HEK293 (cell line): ENCODE measurements around the genes TTC1 and FAM200C.

- PRO-cap, result no peak
- RRBS, 2 experiments, result no CpG with 5 or more reads among the region's 18 CpGs
These were observed 88.8 kb downstream of the EBF1 start for GRCh38 chr5:159010604-159011610.

DNA sequence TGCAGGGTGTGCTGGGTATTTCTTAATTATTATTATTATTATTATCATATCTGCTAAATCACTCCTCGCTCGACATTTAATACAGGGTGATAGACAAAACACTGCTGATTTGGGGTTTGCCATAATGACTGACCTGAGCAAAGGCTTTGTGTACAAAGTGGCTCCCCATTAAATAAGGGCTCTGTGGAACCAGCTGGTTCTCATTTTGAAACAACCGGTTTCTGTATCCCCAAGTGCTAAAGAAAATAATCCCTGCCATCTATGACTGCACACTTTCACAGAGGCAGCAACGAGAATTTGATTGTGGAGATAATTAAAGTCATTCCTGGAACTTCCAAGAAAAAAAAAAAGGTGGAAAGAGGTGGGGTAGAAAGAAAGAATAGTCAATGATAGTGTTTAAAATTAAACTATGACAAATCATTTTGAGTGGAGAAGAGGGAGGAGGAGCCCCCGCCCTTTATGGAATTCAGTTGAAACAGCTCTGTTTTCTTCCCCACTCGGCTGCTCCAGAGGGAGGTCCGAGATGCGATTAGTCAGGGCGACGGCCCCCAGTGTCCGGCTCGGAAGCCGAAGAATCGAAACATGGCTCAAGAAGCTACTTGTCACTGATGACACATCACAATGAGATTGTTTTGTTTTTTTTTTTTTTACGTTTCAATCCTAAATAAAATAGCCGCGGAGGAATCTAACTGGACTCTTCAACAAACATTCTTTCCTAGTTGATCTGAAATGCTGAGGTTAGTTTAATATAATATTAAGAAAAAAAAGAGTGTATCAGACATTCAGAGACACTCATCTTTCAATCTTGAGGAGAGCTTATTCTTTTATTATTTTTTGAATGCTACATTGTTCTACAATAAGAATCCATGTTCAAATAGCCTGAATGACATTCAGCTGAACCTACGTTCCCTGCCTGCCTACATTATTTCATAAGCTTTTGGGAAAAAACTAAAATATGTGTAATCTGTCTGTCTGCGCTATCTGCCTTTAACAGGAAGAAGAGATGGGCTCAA lies 38.3 kb downstream of the EBF1 start:
- PRO-cap, result unidirectional peak, plus-strand start at position 509 of the sequence
- RRBS, 2 experiments, result no CpG with 5 or more reads among the region's 19 CpGs

- PRO-cap, result bidirectional peak, plus-strand start at chr5:159100092, minus-strand start at chr5:159100017; bidirectional peak, plus-strand start at chr5:159100483, minus-strand start at chr5:159100323
- RRBS, 2 experiments, result no CpG with 5 or more reads among the region's 12 CpGs
These were observed 264 bp upstream of the EBF1 start for GRCh38 chr5:159099945-159100414.

GRCh38 chr5:159441550-159441749 lies 111.2 kb upstream of the IL12B start:
- PRO-cap, result no peak
- RRBS, 2 experiments, result no CpG with 5 or more reads among the region's 3 CpGs

- PRO-cap, result no peak
- RRBS, 2 experiments, result no CpG with 5 or more reads among the region's 7 CpGs
These were observed 128.9 kb upstream of the ADRA1B start for GRCh38 chr5:159787420-159787805.

DNA sequence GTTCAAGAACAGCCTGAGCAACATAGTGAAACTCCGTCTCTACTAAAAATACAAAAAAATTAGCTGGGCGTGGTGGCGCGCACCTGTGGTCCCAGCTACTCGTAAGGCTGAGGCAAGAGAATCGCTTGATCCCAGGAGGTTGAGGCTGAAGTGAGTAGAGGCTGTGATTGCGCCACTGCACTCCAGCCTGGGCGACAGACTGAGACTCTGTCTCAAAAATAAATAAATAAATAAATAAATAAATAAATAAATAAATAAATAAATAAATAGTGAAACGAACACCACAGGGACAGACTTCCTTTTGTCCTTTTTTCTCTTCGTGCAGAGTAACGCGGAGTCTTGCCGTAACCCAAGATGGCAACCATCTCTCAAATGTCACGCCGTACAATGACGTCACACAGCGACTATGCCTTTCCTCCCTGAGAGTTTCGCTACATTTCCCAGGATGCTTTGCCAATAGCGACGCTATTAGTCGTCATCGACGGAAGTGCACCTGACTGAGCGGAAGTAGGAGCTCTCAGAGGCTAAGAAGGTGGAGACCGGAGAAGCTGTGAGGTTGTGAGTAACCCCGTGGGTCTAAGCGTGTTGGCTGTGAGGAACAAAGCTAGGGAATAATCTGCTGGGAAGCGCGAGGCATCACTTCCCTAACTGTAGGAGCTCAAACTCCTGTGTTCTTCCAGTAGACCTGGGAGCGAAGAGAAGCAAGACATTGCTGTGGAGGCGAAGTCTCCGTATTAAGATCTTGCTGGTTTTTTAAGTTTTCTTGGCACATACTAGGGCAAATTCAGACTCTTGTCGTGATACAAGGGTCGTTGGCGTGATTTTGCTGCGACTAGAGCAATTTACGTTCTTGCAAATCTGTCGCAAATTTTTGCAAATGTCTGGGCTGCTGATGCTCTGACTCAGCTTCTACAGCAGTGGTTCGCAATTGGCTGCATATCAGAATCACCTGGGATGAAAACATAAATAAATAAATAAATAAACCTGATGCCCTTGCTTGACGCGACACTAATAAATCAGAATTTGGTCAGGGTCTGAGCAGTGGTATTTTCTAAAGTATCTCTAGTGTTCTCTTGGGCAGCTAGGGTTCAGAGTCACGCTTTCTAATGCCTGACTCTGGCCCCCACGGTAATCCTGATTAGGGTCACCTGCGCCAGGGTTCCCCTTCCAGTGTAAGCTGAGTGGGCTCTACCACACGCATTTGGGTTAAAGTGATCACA lies at the start of gene TTC1:
TSS of gene TTC1 (plus strand) at position 504 of the 1,220 bp plus-strand sequence.
- PRO-cap, result bidirectional peak, plus-strand start at position 520 of the sequence, minus-strand start at position 389 of the sequence
- RRBS, 2 experiments, result no CpG with 5 or more reads among the region's 45 CpGs

DNA sequence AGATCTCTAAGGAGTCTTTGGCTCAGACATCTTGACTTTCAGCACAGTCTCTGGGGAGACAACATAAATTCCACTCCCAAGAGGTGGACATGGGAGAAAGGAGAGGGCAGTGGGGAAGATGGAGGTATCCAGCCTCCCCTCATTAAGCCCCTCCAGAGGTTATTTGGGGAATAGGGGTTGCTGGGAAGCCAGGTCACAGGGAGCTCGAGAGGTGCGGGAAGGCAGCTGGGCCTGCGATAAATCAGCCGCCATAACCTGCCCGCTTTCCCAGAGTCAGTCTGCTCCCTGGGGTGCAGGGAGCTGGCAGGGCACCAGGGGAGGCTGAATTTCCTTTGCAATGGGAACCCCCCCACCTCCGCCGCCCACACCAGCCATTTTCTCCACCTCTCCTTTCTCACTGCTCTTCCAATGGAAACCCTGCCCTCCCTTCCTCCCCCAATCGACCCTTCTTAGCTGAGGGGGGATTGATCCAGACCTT lies 54.0 kb upstream of the FABP6 start:
- PRO-cap, result no peak
- RRBS, 2 experiments, result no CpG with 5 or more reads among the region's 8 CpGs

DNA sequence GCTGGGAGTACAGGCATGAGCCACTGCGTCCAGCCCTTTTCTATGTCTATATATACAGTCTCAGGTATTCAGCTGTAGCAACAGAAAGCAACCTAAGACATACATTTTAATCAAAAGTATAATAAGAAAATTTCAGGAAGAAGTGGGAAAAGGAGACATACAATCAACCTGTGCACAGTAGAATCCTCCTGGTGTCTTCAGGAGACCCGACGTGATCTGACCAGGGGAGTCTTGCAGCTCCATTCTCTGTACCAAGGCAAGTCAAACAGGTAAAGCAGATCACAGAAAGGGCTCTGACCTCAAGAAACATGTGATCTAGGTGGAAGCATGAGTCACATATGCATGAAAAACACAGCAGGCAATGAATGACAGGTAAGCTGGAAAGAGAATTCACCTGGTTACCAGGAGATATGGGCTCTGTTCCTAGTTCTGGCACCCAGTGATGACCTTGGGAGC lies 19.5 kb upstream of the FABP6 start:
- PRO-cap, result no peak
- RRBS, 2 experiments, result no CpG with 5 or more reads among the region's 3 CpGs

GRCh38 chr5:160315829-160316316 lies 3.5 kb upstream of the CCNJL start:
- PRO-cap, result no peak
- RRBS, 2 experiments, result no CpG with 5 or more reads among the region's 1 CpG

GRCh38 chr5:160399665-160400503 lies at the start of gene FAM200C:
Gene FAM200C (minus strand): TSS chr5:160400054.
- PRO-cap, result bidirectional peak, plus-strand start at chr5:160400173, minus-strand start at chr5:160400077
- RRBS, 2 experiments, result 1 to 2% methylated on average over 6 of the region's 37 CpGs

DNA sequence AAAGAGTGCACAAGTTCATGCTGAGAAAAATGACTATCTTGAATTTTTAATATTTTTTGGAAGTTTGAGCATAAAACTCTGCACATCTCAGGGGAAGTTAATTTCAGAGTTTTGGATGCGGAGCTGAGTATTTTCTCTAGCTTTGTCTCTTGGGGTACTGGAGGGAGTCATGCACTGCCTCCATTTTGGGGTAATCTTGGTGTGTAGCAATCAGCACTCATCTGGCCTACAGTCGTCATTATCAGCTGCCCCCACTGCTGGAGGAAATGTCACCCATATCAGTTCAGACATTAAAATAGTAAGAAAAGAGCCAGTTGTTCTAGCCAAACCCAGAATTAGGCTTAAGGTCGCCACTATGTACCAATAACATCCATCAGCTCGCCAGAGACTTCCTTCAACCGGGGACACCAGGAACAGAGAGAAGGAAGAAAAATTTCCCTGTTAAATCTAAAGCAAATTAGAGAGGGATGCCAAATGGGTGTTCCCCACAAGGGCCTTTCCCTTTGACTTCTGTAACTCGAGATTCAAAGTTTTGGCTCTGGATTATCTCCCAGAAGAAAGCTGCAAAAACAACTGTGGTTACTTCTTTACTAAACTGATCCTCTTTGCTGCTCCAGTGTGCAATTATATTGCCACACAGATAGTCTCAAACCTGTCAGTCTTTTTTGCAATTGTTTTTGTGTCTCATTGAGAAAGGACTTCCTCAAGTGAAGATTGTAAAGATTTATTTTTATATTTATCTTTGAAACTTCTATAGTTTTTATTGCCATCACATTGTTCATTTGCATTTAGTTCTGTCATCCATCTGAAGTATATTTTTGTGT lies 49.2 kb downstream of the PTTG1 start:
- PRO-cap, result no peak
- RRBS, 2 experiments, result no CpG with 5 or more reads among the region's 6 CpGs

DNA sequence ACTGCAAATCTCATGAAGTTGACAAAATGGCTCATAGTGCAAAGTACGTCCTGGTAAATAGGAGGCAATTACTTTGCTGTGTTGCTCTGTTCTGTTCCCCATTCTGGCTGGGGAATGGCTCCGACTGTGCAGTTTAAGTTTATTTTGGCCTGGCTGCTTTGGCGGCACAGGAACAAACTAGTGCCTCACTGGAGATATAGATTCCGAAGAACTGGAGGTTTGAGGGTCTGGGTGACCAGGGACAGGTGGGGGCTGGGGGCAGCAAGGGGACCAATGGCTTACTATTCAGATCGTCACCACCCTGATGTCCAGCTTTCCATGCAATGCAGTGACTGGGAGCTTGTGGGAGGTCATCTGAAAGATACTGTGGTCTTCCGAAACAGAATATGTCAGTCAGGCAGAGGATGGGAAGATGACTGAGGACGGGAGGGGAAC lies 54.4 kb downstream of the PTTG1 start:
- PRO-cap, result no peak
- RRBS, 2 experiments, result no CpG with 5 or more reads among the region's 7 CpGs

GRCh38 chr5:160693931-160694447 lies 158.0 kb downstream of the ATP10B start:
- PRO-cap, result no peak
- RRBS, 2 experiments, result no CpG with 5 or more reads among the region's 4 CpGs

- PRO-cap, result no peak
- RRBS, 2 experiments, result no CpG with 5 or more reads among the region's 2 CpGs
These were observed 77.2 kb upstream of the ATP10B start for GRCh38 chr5:160929142-160929594.

GRCh38 chr5:161269016-161269414 lies 277.5 kb downstream of the GABRB2 start:
- PRO-cap, result no peak

DNA sequence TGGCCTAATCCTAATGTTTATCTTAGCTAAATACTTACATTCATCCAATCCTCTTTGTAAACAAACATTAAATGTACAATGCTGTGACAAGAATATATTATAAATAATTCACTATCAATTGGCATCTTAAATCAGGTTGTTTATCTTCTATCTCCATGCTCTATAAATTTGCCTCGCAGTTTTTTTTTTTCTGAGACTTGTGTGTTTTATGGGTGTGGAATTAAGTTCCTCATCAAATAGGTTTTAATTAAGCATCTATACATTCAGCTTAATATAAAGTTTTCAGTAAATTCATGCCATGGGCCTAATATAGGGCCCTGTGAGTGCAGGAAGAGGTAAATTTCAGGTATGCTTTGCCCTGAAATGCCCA lies 90.6 kb downstream of the GABRG2 start:
- PRO-cap, result no peak
- RRBS, 2 experiments, result no CpG with 5 or more reads among the region's 1 CpG

DNA sequence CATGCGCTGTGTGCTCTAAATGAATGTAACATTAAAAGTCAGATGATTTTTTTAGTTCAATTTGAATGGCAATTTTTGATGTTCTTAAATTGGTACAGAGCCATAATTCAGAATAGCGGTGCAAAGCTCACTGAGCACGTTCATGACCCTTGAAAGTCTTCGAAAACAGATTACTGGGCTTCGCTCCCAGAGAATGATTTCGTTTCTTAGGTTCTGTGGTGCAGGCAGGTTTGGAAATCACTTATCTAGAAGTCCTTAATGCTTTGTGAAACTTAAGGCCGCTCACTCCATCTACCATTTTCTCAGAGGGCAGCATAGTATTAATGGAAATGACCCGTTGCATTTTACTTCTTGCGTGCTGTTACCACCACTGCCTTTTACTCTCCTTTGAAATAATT lies 3.0 kb upstream of the MAT2B start:
- PRO-cap, result no peak
- RRBS, 2 experiments, result no CpG with 5 or more reads among the region's 9 CpGs

GRCh38 chr5:163502943-163503736 lies 2.3 kb upstream of the MAT2B start:
- PRO-cap, result bidirectional peak, plus-strand start at chr5:163503253, minus-strand start at chr5:163503220; bidirectional peak, plus-strand start at chr5:163503314, minus-strand start at chr5:163503323
- RRBS, 2 experiments, result no CpG with 5 or more reads among the region's 13 CpGs

GRCh38 chr5:163506106-163506644 lies 756 bp downstream of the MAT2B start:
- PRO-cap, result no peak
- RRBS, 2 experiments, result no CpG with 5 or more reads among the region's 8 CpGs

DNA sequence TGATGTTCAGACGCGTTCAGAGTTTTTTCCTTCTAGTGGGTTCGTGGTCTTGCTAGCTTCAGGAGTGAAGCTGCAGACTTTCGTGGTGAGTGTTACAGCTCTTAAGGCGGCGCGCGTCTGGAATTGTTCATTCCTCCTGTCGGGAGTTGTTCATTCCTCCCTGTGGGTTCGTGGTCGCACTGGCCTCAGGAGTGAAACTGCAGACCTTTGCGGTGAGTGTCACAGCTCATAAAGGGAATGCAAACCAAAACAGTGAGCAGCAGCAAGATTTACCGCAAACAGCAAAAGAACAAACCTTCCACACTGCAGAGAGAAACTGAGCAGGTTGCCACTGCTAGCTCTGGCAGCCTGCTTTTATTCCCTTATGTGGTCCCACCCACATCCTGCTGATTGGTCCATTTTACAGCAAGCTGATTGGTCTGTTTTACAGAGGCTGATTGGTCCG lies 52.8 kb upstream of the TENM2 start:
- PRO-cap, result no peak
- RRBS, 2 experiments, result no CpG with 5 or more reads among the region's 14 CpGs